Neuron (in vitro differentiated cells): ENCODE data around the gene CEP192.

DNA sequence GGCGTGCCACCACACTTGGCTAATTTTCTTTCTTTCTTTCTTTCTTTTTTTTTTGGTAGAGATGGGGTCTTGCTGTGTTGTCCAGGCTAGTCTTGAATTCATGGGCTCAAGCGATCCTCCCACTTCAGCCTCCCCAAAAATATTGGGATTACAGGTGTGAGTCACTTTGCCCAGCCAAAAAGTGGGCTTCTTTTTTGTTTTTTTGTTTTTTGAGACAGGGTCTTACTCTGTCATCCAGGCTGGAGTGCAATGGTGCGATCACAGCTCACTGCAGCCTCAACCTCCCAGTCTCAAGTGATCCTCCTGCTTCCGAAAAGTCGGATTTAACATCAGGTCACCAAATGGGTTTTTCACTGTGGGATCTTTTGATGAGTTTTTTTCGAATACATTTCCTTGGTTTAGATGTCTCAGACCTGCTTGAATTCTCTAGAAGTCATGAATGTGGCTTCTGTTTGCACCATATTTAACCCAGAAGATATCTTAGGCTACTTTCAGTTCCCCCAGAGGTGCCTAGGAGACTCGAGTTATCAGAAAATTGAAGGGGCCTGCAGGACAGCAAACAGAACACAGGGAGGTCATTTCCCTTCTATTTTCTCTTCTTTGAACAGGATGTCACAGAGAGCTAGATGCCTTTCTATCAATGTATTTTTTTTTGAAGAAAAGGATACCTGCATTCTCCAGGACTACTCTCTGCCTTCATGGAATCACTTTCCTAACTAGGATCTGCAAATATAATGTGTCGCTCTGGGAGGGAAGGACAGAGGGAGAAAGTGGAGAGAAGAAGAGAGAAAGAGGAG is 9.0 kb downstream of the RAB31 start:
- PRO-cap, result no peak

- PRO-cap, result no peak
These were observed 74.8 kb upstream of the TXNDC2 start for GRCh38 chr18:9810889-9811441.

- PRO-cap, result no peak
These were observed 1.6 kb downstream of the VAPA start for GRCh38 chr18:9915469-9915675.

DNA sequence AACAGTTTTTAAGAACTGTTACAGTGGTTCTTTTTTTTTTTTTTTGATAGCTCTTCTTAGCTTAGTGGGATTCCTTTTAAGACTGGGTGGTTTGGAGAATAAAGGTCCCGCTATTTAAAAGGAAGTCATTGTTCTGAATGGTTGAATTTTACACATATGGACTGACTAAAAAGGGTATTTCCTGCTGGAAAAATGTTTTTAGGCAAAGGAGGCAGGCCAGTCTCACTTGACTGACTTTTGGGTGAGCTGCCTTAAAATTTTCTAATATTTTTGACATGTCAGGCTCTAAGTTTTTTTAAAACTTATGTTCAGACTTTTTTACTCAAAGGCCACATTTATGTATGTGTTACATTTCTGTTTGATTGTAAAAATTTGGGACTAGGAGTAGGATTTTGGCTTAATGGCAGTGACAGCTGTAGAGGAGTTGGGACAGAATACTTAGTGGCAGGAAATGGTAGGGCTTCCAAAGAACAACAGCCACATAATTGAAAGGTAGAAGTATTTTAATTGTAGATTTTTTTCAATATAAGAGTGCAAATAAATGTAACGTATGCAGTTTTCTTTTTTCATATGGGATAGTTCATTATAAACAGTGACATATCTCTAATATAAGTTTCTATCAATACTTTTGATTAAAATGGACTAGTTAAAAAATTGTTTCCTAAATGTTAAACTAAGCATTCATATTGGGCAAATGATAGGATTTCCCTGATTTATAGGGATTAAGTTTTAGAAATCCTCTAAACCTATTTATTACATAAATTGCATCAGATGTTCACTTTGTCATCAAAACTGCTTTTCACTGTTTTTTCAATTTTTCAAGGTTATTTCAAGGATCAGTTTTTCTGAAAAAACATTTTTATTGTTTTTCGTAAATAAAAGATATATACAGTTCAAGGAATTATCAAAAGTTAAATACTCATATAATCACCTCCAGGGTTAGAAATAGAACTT is 13.9 kb downstream of the VAPA start:
- PRO-cap, result no peak

DNA sequence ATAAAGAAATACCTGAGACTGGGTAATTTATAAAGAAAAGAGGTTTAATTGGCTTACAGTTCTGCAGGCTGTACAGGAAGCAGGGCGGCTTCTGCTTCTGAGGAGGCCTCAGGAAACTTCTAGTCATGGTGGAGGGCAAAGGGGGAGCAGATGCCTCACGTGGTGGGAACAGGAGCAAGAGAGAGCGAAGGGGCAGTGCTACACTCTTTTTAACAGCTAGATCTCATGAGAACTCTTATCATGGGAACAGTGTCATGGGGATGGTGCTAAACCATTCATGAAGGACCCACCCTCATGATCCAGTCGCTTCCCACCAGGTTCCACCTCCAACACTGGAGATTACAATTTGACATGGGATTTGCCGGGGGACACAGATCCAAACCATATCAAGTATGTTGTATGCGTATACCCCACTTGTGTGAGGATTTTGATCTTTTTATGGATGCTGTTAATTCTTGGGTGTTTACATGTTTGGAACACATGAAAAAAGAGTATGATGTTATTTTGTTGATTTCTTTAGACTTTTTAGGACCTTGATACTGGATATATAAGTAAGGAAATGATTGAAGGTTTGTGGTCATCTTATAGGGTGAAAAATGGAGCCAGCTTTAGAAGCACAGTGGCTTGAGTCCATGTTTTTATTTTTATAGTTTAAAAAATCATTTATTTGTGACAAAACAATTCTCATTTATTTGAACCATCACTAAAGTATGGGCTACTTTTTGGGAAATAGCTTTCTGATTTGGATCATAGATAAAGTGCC is 28.9 kb downstream of the VAPA start:
- PRO-cap, result no peak

DNA sequence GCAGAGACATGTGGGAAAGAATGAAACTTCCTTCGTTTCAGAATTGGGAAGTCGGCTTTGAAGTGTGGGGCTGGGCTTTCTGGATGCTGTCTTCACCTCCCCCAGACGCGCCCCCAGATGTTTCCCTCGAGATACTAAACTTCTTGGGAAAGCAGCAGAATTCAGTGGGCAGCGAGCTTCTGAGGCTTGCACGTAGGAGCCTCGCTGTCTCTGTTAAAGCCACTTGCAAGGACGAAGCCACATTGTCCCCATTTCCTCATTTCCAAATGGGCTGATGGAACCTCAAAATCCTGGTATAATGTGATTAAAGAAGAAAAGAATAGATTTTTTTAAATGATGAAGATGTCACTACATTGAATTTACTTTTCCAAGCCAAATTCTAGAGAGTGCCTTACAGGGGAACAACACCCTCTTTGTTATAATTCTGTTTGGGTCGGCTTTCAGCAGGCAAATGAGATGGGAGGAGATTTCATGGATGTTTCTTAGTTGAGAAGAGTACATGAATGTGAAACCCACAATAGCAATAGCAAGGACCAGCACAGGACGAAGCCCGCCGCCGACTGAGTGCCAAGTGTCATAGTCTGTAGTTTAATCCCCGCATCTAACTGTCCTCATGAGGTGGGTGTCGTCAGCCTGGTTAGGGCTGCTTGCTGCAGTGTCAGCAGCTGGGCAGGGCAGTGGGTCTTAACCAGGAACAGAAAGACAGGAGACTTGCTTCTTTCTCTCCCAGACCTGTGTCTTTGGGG is 146.4 kb downstream of the VAPA start:
- PRO-cap, result no peak

- PRO-cap, result bidirectional peak, plus-strand start at chr18:10455137, minus-strand start at chr18:10455135; unidirectional peak, minus-strand start at chr18:10455412
These were observed 628 bp downstream of the APCDD1 start for GRCh38 chr18:10454797-10455729.

GRCh38 chr18:10476274-10476603 is 21.8 kb downstream of the APCDD1 start:
- PRO-cap, result no peak

- PRO-cap, result unidirectional peak, plus-strand start at chr18:10607700
These were observed 81.7 kb downstream of the NAPG start for GRCh38 chr18:10607510-10607892.

GRCh38 chr18:11119962-11120420 is 29.4 kb downstream of the PIEZO2 start:
- PRO-cap, result no peak

- PRO-cap, result no peak
These were observed 28.1 kb upstream of the PIEZO2 start for GRCh38 chr18:11177534-11177824.

DNA sequence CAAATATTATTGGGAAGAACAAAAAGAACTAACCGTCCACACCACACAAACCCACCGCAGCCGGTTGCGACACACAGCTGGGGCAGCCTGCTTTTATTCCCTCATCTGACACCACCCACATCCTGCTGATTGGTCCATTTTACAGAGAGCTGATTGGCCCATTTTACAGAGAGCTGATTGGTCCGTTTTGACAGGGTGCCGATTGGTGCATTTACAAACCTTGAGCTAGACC is 177.6 kb upstream of the SLC35G4 start:
- PRO-cap, result no peak

DNA sequence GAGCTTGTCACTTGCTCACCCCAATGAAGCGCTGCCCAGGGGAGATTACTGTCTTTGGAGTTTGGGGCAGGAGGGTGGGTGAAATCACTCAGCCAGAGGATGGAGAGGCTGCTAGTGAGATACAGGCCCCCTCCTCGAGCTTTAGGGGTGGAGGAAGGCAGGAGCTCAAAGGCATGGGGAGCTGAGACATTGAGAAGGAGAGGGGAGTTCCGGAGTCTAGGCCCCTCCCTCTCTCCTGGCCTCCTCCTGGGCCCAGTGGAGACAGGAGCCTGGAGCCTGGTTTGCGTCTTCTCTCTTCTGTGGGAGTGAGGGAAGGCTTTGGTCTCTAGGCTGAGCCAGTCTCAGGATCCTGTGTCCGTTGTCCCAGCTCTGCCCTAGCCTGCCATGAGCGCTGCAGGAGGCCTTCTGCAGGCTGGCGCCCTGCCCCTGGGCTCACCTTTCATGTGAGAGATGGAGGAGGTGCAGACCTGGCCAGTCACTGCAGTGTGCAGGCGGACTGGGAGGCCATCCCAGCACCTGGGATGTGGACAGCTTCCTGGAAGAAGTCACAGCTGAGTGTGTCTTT is 8.6 kb downstream of the IMPA2 start:
- PRO-cap, result no peak

DNA sequence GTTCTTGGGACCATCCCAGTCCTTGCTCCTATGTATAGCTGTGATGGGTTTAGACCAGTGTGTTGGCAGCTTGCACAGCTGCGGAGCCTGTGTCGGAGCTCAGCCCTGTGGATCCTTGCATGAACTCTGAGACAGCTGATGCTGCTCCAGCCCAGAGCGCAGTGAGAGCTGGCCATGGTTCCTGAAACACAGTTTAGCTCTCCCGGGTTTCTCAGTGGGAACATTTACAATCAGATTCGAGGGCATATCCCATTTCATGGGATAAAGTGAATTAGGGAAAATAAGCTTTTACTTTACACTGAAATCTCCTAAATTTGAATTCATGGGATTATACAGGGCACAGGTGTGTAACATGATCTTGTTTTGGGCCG is 17.0 kb downstream of the IMPA2 start:
- PRO-cap, result no peak

DNA sequence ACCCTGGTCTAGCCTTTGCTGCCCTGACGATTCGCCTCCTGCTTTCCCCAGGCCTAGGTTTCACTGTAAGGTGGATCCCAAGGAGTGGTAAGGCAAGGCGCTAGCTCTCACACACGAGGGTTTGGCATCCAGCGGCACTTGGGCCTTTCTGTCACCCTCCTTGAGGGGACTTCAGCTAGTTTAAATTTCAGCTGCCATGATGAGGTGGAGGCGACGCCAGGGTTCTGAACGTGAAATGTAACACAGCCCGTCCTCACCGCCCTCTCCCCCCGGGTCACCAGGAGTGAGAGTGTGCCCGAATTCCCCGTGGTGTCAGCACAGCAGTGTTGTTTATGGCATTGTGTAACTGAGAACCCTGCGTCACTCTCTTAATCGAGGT is 4.5 kb downstream of the CIDEA start:
- PRO-cap, result no peak

DNA sequence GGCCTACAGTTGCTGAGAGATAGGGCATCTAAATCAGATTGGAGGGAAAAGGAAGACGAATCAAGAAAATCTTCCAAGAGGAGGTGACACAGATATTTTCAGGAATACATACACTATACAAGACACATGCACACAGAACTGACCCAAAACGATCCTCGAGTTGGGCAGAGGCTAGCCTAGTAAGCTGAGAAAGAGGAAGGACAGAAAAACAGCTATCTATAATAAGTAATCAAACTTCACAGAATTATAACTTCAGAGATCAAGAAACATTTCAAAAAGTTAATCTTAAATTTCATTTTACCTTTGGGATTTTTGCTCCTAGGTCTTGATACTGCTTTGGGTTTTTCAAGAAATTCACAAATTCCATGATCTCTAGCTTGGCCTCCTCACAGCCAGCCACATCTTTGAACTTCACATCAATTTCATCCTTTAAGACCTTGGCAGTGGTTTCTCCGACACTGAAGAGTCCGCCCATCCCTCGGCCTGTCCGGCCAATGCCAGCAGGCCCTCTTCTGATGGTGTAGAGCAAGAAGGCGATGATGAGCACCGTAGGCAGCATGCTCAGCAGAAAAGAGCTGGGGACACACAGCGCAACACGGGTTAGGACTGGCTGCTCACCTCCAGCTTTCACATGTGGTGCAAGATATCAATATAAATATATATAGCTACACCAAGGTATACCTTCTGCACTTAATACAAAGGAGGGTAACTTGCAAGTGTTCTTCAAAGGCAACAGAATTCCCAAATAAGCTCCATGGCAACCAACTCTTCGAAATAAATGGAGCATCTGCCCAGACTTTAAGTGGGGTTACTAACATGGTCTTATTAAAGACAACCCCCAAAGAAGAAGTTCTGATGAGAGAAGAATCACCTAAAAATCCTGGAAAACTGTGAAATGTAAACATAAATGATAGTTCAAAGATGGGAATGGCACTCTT is 18.4 kb downstream of the AFG3L2 start:
- PRO-cap, result no peak

- PRO-cap, result no peak
These were observed 64.7 kb downstream of the PTPN2 start for GRCh38 chr18:12819239-12819740.

DNA sequence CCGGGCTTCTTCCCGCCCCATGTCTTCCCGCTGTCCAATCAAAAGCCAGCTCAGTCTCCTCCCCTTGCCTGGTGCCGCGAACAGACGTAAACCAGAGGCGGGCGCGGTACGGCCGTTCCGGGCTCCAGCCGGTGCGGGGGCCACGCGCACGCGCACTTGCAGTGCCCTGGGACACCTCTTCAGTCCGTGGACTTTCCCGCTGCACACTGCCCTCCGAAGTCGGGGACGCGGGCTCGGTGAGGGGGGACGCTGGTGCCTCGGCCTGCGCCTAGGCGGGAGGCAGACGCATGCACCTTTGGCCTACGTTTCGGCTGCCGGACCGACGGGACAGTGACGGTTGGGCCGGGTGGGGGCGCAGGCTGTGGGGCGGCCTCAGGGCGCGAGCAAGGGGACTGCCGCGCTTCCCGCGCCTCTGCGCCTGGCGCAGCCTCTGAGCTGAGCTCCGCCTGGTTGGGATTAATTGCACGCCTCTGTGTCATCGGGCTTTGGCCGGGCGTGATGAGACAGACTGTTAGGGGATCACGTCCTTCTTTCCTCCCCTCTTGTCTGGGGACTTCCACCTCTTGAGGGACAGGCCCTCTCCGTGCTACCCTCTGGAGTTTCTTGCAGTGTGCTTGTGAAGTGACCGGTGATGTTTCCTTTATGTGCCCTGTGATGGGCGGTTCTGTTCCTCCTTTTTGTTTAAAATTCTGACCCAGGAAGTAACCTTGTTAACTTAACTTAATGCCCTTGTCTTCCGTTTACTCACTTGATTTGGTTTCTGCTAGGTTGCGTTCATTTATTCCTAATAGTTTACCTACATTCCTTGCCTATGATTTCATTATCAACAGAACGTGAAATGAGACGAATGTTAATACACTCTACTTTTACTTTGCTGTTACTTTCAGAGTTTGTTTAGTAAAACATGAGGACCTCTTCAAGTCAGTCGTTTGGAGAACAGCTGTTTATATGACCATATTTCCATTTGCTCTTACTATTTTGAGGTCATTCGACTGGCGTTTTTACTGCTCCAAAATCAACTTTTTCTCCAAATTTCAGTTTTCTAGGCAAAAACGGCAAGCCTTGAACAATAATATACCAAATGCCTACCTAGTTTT is at the start of gene CEP192:
TSS of gene CEP192 (plus strand) at position 161 of the 1,097 bp plus-strand sequence.
- PRO-cap, result bidirectional peak, plus-strand start at position 194 of the sequence, minus-strand start outside the sequence; bidirectional peak, plus-strand start at position 424 of the sequence, minus-strand start at position 416 of the sequence

DNA sequence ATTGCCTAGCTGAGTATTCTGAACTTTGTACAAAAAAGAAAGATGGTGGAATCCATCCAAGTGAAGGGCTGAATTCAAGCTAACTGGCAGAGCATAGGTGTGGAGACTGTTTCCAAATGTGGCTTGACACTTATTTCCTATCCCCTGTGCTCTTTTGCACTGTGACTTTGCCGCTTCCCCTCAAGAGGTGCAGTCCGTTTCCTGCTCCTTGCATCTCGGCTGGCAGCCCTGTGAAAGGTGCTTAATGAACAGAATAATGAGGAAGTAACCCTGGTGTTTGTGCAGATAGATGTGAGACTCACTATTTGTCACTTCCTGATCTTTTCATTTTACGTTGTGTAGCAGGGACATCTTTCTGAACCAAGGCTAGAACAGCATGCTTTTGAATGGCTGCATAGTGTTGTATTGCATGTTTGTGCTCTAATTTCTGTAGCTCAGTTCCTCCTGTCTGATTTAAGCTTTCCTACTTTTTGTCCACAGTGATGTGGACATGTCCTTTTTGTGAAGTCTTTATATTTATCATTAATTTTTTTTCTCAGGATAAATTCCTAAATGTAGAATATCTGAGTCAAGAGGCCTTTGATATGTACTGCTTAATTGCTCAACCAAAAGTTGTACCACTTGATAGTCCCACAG is 60.9 kb downstream of the CEP192 start:
- PRO-cap, result no peak

DNA sequence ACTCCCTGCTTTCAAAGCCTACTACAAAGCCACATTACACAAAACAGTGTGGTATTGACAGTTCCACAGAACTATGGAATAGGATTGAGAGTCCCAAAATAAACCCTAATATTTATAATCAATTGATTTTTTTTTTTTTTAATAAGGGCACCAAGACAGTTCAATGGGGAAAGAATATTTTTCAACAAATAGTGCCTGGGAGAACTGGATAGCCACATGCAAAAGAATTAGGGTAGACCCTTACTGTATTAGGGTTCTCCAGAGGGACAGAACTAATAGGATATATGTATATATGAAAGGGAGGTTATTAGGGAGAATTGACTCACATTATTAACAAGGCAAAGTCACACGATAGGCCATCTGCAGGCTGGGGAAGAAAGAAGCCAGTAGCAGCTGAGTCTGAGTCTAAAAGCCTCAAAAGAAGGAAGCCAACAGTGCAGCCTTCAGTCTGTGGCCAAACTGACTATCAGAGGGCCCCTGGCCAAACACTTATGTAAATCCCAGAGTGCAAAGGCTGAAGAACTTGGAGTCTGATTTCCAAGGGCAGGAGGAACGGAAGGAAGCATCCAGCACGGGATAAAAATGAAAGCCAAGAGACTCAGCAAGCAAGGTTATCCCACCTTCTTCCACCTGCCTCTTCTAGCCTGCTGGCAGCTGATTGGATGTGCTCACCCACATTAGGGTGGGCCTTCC is 108.1 kb upstream of the LDLRAD4 start:
- PRO-cap, result no peak